ENCODE data around the genes NACC1 and C19orf53.

- PRO-cap = no peak
These were observed 26.4 kb downstream of the LYL1 start for GRCh38 chr19:13076266-13076702.

GRCh38 chr19:13096773-13097334 is 5.8 kb downstream of the LYL1 start:
- PRO-cap = no peak

GRCh38 chr19:13117841-13118660 is at the start of gene NACC1:
Gene NACC1 (plus strand): TSS chr19:13118264.
- PRO-cap = no peak

GRCh38 chr19:13164368-13165142 is 14.3 kb downstream of the IER2 start:
- PRO-cap = unidirectional peak, minus-strand start at chr19:13164432; bidirectional peak, plus-strand start at chr19:13164818, minus-strand start at chr19:13164528

GRCh38 chr19:13599942-13600403 is 93.7 kb upstream of the CACNA1A start:
- PRO-cap = no peak

- PRO-cap = unidirectional peak, plus-strand start at chr19:13774473
These were observed at the start of gene C19orf53 for GRCh38 chr19:13773778-13774944. Gene C19orf53 (plus strand): TSS chr19:13774456.

DNA sequence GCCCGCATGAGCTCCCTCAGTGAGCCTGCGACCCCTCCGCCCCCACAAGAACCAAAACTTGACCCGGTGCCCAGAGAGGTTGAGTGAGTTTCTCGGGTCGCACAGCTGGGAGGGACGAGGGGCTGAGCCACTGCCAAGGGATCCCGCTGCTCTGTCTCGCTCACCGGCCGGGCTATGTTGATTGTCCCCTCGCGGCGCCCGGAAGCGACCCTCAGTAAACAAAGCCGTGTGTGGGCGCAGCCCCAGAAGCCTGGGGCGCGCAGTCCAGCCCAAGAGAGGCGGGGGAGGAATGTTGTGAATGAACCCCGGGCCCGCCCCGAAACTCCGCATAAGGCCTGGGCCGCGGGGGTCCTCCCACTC is 410 bp upstream of the ZSWIM4 start:
- PRO-cap = bidirectional peak, plus-strand start outside the sequence, minus-strand start at position 270 of the sequence

DNA sequence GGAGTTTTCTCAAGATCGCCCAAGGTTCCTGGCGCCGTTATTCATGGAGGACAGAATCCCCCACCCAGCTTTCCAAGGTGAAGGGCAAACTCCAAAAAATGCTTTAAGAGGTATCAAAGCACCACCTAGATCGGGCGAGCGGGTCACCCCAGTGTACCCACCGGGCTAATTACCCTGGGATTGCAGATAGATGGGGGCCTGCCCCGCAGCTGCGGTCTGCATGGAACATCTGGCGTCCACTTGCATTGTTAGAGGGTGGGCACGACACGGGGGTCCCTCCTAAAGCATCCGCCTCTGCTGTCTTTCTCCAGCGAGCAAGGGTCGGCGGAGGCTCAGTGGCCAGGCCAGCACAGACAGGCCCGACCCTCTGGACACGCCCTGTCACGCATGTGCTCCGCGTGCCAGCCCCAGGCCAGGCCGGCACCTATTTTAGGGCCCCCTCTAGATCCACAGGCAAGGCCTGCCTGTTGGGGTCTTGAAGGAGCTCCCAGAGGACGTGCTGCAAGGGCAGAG is 35.9 kb upstream of the NANOS3 start:
- PRO-cap = bidirectional peak, plus-strand start at position 444 of the sequence, minus-strand start at position 296 of the sequence

- PRO-cap = no peak
These were observed 31.2 kb upstream of the NANOS3 start for GRCh38 chr19:13845706-13846189.

DNA sequence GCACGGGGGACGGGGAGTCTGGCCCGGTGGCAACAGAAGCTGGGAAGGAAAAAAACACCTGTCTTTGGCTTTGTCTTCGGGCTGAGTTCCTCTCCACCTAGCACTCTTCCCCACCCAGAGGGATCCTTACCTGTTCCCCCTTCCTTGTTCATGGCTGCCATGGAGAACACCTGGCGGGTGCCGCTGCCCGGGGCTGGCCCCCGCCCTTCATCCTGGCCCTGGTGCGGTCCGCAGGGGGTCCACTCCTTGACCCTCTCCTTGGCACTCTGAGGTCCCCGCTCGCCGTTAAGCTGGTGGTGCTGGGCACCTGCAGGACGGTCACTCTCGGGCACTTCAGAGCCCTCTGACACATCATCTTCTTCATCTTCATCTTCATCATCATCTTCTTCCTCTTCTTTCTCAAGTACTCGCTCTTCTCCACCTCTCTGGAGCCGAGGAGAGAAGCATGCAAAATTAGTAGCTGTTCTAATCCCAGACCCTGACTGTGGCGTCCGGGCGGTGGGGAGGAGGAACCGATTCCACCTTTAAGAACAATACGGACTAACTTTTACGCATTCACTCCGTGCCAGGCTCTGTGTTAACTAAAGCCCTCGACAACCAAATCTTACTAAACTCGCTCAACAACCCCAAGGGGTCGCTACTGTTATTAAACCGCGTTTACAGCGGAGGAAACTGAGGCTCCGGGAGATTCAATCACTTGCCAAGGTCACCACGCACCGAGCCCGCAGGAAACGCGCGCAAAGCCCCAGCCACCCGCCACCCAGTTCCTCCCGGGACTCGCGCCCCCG is 3.5 kb upstream of the C19orf67 start:
- PRO-cap = no peak

DNA sequence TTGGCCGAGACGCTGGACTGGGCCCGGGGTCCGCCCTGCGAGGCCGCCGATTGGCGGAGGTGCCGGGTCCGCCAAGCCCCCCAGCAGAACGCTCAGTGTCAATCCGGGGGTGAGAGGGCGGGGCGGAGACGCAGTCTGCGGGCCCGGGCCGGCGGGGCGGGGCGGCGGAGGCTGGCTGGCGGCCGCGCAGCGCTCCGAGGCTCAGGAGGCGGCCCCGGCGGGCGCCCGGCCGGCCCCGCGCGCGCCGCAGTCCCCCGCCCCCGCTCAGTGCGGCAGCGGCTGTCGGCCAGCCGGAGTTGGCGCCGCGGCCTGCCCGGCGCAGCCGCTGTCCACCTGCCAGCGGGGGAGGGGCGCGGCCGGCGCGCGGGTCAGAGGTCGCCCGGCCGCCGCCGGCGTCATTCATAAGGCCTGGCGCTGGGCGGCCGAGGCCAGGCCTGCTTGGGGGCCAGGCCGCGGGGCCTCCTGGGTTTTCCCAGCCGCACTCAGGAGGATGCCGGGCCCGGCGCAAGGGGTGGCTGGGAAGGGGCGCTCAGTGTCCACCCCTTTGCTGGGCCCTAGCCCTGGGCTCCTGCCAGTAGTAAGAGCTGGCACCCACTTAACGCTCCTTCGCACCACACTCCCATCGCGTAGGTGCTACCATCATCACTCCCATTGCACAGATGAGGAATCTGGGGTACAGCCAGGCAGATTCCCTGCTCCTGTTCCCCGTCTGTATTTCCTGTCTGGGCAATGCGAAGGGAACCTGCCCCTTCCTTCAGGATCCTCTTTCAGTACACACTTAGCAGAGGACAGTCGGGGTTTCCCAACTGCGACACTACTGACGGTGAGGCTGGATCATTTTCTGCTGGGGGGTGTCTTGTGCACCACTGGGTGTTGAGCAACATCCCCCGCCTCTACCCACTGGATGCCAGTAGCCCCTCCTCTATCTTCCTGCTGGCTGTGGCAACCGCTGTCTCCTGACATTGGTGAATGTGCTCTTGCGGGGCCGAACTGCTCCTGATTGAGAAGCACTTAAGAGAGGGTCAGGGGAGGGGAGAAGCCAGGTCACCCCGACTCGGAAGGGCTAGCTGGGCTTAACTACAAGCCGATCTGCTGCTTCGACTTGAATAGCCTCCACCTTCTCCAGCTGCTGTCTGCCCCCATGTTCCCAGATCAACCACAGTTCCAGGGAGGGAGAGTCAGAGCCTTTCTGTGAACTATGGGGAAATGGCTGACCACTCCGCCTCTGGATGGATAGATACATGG is 808 bp upstream of the PRKACA start:
- PRO-cap = bidirectional peak, plus-strand start at position 101 of the sequence, minus-strand start outside the sequence; bidirectional peak, plus-strand start at position 968 of the sequence, minus-strand start at position 768 of the sequence

- PRO-cap = no peak
These were observed 28.5 kb upstream of the ASF1B start for GRCh38 chr19:14164687-14165503.

- PRO-cap = no peak
These were observed 15.3 kb upstream of the ADGRL1 start for GRCh38 chr19:14221375-14221613.

GRCh38 chr19:14333328-14333907 is 47.8 kb upstream of the ADGRE5 start:
- PRO-cap = no peak

GRCh38 chr19:14369442-14370142 is 11.7 kb upstream of the ADGRE5 start:
- PRO-cap = unidirectional peak, minus-strand start at chr19:14369940

DNA sequence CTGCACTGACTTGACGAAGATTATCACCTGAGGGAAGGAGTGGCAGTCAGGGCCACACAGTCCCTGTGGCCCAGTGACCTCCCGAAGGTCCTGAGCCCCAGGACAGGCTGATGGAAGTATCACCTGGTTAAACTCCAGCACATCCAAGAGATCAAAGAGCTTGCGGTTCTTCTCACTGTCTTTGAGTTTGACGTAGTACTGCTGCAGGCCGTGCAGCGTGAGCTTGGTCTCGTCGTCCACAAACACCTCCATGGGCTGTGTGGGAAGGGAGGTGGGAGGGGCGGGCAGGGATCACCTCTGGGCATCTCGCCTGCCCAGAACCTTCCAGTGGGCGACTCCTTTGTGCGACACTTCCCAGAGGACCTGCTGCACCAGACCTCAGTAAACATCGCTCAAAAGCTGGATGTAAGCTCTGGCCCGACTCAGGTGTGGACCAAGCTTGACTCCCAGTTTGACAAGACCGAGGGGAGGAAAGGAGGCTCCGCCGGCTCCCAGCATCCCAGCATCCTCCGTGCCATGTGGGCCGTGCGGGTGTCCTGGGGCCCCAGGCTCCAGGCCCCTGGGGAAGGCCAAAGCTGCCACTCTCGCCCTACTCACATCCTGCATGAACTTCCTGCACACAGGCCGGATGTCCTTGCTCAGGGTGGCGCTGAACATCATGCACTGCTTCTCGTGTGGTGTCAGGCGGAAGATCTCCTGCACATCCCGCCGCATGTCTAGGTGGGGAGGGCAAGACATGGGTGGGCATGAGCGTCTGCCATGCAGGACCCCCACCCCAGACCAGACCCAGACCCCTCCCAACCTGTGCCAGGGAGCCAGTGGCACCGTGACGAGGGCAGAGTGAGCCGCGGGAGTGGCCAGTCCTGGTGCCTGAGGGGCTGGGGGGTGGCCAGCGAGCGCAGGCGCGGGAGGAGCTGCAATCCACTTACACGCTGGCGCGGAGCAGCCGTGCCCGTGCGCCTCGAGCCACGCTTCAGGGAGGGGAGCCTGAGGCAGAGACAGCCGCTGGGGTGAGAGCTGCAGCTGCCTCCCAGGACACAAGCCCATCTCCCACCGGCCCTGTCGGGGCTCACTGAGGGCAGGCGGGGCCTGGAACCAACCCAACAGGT is 9.2 kb downstream of the DDX39A start:
- PRO-cap = no peak

DNA sequence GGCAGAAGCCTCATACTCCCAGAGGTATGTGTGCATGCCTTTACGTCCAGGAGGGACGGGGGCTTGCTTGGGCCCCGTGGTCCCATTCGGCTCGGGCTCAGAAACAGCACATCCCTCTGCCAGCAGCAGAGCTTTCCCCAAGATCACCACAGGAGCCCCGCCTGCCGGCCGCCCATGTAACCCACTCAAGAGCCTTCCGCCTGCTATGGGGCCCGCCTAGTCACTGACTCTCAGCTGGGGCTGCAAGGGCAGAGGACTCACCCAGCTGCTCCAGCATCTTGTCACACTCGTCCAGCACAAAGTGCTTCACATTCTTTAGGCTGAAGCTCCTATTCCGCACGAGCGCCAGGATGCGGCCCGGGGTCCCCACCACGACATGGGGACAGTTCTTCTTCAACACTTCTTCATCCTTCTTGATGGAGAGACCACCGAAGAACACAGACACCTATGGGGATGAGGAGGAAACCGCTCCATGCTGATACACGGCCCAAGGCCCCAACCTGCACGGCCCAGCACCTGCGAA is 8.4 kb downstream of the DDX39A start:
- PRO-cap = no peak

DNA sequence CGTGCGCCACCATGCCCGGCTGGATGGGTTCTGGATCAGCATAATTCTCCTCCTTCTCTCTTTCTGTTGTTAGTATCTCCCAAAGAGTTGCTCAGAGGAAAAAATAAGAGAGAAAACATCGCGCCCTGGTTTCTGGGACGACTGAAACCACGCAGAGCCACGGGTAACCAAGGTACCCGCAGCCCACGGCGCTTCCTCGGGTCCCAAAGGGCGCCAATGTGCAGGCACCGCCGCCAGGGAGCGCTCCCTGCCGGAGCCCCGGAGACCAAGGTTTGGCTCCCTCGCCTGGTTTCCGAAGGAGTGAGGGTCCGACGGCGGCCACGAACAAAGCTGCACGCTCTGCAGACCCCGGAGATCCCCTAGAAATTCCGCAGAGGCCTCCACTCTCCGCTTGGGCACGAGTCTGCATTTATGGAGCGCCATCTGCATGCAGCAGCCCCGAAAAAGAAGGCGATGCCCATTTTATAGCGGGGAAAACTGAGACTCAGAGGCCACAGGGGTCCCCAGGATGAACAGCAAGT is 1.2 kb upstream of the PKN1 start:
- PRO-cap = no peak

DNA sequence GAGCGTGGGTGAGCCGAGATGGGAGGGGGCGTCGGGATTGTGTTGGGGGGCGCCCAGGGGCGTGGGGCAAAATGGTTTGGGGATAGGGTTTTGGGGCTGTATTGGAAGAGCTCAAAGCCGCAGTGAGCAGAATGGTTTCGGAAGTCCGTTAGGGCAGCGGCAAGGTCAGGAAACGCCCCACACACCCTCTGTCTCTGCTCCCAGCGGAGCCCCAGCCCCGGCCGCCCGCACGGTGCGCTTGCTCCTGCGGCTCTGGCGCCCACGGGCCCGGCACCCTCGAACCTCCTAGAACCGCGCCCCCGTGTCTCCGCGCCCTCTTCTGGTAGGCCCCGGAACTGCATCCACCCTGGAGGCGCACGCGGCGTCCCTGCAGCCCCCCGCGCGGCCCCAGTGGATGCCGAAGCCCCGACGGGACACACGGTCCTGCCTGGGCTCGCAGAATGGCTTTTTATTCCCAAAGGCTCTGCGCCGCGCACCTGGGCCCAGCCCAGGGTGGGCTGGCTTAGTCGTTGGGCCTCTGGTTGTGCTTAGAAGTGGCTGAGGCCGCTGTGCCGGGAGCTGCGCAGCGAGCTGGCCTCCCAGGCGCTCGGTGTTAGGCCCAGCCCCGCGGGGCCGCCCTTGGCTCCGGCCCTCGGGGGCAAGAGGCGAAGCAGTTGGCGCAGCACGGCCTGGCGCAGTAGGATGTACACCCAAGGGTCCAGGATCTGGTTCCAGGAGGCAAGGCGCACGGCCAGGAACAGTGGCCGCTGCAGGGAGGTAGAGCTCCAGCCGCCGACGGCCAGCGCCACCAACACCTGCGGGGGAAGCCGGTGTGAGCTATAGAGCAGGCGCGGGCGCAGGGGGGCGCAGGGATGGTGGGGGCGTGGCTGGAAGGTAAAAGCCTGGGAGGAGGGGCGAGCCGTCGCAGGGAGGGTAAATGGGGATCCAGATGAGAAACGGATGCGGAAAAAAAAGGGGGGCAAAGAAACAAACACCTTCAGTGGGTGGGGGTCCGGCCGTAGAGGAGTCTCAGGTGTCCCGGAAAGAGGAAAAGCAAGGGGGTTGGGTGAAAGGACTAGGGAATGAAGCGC is 2.8 kb downstream of the PTGER1 start:
- PRO-cap = no peak

DNA sequence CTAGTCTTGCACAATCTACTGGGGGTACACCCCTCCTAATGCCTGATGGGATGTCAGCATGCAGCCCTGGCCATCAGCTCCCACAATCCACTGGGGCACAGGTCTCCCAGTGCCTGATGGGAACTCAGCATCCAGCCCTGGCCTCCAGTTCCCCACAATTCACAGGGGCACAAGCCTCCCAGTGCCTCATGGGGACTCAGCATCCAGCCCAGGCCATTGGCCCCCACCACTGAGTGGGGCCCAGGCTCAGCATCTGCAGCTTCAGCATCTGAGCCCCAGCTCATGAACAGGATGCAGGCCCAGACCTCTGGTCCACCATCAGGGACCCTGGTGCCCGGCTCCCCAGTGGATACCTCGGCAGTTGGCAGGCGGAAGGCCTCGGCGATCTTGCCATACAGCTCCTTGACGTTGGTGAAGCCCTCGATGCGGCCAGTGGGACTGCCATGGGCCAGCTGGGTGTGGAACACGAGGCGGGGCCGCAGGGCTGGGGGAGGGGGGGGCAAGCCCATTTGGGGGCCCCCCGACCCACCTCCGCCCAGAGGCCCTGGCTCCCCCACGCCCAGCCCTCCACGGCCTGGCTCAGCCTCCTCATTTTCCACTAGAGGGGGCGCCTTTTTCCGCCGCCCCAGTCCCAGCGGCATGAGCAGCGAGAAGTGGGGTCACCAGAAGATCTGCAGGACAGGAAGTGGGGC is 7.3 kb upstream of the PTGER1 start:
- PRO-cap = no peak

Data from parotid gland (tissue), 1 donor.